Transverse colon (tissue), 4 donors: ENCODE results near the genes SLC25A28 and CUTC.

DNA sequence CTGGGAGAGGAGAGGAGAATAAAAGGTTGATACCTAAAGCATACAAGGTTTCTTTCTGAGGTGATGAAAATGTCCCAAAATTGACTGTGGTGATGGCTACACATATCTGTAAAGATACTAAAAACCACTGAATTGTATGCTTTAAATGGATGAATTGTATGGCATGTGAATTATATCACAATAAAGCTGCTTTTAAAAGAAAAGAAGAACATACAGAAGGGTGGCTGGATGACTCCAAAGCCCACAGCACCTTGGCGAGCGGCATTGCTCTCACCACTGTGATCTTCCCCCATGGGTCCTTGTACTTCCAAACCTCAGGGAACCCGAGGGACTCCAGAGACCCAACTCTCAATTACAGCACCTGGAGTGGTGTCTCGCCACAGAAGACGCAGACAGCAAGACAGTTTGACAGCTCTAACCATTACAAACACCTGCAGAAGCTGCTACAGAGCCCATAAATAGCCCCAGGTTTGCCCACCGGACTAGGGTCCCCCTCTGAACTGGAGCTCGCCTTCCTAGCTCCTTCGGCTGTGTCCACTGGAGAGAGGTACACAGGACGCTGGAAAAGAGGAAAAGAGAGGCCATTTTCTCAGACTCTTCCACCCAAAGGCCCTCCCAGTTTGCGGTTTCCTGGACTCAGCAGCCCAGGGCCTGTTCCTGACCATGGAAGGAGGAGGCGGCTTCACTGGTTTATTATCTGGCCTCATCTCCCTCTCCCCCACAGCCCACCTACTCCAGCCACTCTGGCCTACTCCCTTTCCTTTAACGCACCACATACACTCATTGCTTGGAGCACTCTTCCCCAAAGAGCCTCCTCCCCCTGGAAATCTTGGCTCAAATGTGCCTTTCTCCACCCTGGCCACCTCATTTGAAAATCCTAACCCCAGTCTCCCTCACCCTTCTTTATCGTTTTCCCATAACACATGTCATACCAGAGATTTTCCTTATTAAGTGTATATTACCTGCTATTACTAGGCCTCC is 1.9 kb downstream of the PIK3AP1 start:
- PRO-cap: no peak
- RAMPAGE, long total RNA, 4 experiments: no peak in any of the 4 experiments

DNA sequence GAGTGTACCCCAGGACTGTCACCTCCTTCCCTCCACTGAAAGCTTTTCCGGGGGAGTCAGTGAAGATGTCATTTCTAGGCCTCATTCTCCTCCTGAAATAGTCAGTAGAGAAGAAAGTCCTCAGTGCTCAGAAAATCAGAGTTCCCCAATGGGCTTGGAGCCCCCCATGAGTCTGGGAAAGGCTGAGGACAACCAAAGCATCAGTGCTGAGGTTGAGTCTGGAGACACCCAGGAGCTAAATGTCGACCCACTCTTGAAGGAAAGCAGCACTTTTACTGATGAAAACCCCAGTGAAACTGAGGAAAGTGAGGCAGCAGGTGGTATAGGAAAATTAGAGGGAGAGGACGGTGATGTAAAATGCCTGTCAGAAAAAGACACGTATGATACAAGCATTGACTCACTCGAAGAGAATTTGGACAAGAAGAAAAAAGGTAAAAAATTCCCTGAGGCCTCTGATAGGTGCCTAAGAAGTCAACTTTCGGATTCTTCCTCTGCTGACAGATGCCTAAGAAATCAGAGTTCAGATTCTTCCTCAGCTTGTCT is 150.4 kb downstream of the LCOR start:
- PRO-cap: no peak
- RAMPAGE, long total RNA, 4 experiments: start-site peak on the plus strand in 1 of 4 experiments, centred at position 170 of the sequence, 15 reads per replicate

DNA sequence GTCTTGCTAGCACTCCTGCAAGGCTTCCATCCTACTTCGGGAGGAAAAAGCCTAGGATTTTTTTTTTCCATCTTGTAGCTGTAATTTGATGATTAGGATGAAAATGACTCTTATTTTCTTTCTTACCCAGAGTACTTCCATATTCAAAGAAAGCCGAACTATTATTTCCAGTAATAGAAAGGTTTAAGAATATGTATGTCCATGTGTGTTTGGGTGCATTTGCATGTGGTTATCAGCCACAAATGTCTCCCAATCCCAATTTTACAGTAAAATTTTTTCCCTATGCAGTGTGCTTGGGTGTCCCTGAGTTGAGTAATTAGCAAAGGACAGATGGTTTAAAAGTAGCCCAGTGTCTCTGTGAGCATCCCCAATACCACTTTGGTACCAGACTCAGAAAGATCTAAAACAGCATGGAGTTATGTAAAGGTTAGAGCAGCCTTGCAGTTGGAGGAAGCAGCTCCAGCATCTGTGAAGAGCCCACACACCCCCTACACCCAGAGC is 153.9 kb downstream of the LCOR start:
- PRO-cap: no peak
- RAMPAGE, long total RNA, 4 experiments: no peak in any of the 4 experiments

- PRO-cap: no peak
- RAMPAGE, long total RNA, 4 experiments: no peak in any of the 4 experiments
Observed at GRCh38 chr10:97020666-97021437, 164.9 kb downstream of the SLIT1 start.

DNA sequence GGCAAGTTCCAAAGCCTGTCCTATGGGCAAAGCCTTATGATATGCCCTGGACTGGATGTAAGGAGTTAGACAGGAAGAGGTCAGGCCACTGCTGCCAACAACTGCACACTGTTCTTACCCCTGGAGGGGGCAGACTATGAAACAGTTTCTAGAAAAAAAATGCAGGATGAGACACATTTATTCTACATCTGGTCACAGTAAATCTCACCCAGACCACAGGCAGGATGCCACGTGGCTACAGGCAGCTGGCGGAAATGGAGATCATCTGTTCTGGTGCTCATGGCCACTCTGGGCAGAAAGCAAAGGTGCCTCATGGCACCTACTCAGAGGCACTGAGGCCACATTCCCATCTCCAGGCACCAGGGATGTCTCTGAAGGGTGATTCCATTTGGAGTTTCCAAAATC is 22.0 kb upstream of the FRAT2 start:
- PRO-cap: no peak
- RAMPAGE, long total RNA, 4 experiments: no peak in any of the 4 experiments

GRCh38 chr10:97418050-97418544 is 7.9 kb upstream of the PGAM1 start:
- PRO-cap: no peak
- RAMPAGE, long total RNA, 4 experiments: no peak in any of the 4 experiments

- PRO-cap: no peak
- RAMPAGE, long total RNA, 4 experiments: no peak in any of the 4 experiments
Observed at GRCh38 chr10:97542947-97543499, 29.6 kb upstream of the ANKRD2 start.

GRCh38 chr10:97633892-97634247 is 570 bp upstream of the MORN4 start:
- PRO-cap: no peak
- RAMPAGE, long total RNA, 4 experiments: no peak in any of the 4 experiments

GRCh38 chr10:97641222-97641973 is 927 bp downstream of the PI4K2A start:
- PRO-cap: bidirectional peak, plus-strand start at chr10:97641413, minus-strand start at chr10:97641133
- RAMPAGE, long total RNA, 4 experiments: no peak in any of the 4 experiments

DNA sequence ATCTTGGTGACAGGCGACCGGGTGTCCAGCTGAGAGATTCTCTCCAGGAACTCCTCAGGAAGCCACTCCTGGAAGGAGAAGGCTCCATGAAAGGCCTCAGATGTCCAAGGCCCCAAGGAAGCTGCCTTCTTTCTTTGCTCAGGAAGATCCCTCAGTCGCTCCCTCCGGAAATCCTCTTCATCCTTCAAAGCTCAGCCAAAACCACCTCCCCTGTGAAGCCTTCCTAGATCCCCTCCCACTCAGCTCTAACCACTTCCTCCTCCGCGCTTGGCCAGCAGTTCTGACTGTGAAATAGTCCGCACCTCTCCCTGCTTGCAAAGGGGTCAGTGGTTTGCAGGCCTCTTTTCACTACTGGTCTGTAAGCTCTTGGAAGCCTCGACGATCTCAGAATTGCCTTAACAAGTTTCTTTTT is 24.0 kb downstream of the PYROXD2 start:
- PRO-cap: no peak
- RAMPAGE, long total RNA, 4 experiments: no peak in any of the 4 experiments

GRCh38 chr10:99612903-99613834 is 7.1 kb downstream of the SLC25A28 start:
- PRO-cap: no peak
- RAMPAGE, long total RNA, 4 experiments: start-site peak on the minus strand in 2 of 4 experiments, at chr10:99613184-99613885 at its widest, 8 to 20 reads per replicate

DNA sequence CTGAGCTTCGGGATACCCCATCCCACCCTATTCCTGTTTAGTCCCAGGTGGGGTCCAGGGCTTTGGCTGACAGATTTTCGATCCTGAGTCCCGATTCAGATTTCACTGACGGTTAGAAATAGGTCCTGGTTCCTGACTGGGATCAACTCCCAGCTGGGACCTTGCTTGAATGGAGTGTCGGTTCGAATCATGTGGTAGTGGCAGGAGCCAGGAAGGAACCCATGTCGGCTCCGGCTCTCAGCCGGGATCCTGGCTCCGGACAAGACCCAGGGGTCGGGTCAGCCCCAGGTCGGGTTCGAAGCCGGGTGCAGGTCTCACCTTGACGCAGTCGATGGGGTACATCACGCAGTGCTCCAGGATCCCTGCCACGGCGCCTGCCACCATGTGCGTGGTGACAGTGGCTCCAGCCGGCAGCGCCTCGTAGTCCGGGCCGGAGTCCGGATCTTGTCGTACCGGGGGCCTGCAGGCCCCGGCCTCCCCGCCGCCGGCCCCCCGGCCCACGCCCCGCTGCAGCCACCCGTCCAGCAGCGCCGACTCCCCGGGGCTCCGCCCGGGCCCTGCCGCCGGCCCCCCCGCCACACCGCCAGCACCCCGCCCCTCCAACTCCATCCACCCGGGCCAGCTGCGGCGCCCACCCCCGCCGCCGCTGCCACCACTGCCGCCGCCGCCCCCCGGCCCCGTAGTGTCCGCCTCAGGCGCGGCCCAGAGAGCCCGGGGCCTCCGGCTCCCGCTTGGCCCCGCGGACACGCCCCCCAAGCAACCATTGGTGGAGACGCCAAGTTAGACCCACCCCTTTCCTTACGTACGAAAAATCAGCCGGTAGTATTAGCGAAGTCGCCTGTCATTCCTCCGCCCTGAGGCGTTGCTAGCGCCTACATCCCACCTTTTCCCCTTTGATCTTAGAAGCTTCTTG is at the start of gene SLC25A28:
TSS of gene SLC25A28 (minus strand) at position 713 of the 913 bp plus-strand sequence.
- PRO-cap: bidirectional peak, plus-strand start outside the sequence, minus-strand start at position 681 of the sequence
- RAMPAGE, long total RNA, 4 experiments: no peak in any of the 4 experiments

GRCh38 chr10:99656503-99657069 is 2.7 kb upstream of the ENTPD7 start:
- PRO-cap: no peak
- RAMPAGE, long total RNA, 4 experiments: no peak in any of the 4 experiments

DNA sequence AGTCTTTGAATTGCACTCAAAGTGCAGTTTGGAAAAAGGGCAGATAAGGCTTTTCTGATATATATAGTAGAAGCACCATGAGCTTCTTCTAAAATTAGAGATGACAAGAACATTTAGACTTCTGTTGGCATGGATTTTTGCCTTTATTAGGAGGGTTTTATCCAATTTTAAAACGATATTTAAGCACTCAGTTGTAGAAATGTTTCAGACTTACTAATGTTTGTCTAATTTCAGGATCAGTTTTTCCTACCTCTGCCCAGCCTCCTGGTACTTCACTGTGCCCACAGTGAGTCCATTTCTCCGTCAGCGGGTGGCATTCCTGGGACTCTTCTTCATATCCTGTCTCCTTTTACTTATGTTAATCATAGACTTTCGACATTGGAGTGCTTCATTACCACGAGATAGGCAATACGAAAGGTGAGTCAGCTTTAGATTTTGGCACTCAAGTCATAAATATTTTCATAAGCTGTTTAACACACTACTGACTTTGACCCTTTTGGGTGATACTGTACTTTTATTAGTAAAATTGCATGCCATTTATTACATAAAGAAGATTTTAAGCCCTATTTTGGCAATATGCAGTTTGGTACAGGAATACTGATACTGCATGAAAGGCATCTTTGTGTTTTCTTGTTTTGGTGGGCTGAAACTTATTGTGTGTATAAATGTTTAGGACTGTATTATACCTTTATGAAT is 2.1 kb downstream of the ENTPD7 start:
- PRO-cap: no peak
- RAMPAGE, long total RNA, 4 experiments: no peak in any of the 4 experiments

DNA sequence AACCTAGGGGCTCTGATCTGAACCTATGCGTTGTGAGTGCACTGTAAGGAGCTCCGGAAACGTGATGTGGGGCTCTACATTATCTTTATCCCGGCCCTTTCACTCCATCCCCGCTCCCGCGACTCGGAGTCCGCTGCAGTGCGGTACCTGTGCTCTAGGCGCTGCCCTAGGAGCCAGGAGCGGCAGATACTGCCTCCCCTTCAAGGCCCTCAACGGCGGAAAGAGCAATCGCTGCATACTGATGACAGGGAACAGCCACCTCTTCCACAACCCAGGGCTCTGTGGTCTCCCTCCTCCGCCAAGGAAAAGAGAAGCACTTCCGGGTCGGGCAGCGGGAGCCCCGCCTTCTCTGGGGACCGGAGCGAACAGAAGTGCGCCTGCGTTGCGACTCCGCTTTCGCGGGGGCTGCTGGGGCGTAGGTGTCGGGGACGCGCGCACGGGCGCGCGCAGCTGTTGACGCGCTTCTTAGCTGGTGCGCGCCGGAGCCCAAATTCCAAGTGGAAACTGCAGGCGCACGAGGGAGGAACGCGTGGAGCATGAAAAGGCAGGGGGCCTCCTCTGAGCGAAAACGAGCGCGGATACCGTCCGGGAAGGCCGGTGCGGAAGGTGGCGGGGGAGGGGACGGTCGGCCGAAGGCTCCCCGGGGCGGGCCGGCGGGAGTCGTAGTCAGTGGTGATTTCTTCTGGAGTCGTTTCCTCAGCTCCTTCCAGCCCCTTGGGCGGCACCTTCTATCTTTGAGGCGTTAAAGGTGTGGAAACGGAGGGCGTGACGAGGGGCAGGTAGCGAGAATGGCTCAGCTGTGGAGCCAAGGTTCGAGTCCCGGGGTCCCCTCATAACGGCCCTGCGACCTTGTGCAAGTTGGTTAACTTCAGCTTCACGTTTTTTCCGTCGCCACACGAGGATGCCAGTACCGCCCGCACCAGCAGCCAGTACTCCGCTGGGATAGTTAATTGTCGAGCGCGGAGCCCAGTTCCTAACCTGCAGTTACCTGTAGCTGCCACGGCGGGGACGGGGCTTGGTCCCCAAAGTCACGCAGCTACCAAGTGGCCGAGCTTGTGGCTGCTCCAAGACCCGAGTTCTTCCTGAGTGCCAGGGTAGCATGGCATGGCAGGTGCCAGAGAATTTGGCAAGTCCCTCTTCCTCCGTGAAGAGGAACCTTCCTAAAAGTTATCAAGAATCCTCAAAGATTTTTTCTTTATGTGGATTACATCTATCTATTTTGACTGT is at the start of gene CUTC:
TSS of gene CUTC (plus strand) at position 422 of the 1,227 bp plus-strand sequence.
- PRO-cap: bidirectional peak, plus-strand start at position 496 of the sequence, minus-strand start at position 281 of the sequence; bidirectional peak, plus-strand start at position 891 of the sequence, minus-strand start at position 936 of the sequence; unidirectional peak, minus-strand start at position 1,084 of the sequence
- RAMPAGE, long total RNA, 4 experiments: start-site peak on the plus strand in 4 of 4 experiments, centred at positions 444 to 467 of the sequence, 160 to 1,522 reads per replicate; start-site peak on the minus strand in 4 of 4 experiments, centred at positions 272 to 313 of the sequence, 29 to 84 reads per replicate

- PRO-cap: no peak
- RAMPAGE, long total RNA, 4 experiments: no peak in any of the 4 experiments
Observed at GRCh38 chr10:99777915-99778299, 4.5 kb upstream of the ABCC2 start.

DNA sequence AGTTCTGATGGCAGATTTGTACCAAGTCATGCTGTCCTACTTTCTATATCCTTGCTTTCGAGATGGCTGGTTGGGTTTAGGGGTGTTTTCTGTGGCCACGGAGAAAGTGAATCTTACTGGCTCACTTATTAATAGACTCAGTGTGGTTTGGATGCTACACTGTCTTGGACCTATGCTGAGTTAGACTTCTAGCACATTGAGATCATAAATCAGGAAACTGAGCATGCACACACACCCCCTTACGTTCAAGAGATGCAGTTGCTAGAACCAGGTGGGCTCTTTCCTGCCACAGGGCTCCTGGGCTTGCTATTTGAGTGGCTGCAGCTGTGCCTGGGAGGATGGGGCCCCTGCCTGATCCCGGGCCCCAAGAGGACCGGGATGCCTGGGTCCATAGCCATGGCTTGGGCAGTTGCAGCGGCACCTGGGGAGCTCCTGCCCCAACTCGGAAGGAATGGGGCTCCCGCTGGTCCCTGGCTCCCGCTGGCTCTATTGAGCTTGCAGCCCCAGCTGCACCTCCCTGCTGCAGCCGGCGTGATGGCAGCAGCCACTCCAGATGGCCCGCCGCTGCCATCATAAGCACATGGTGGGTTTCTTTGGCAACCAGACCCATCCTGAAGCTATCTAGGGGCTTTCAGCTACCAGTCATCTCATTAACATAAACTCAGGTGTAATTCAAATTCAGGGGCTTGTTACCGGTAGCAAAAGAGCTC is 11.0 kb upstream of the DNMBP start:
- PRO-cap: no peak
- RAMPAGE, long total RNA, 4 experiments: no peak in any of the 4 experiments

GRCh38 chr10:100065074-100065602 is 16.5 kb downstream of the CPN1 start:
- PRO-cap: no peak
- RAMPAGE, long total RNA, 4 experiments: no peak in any of the 4 experiments

GRCh38 chr10:100183395-100184287 is 2.2 kb downstream of the ERLIN1 start:
- PRO-cap: bidirectional peak, plus-strand start at chr10:100183750, minus-strand start at chr10:100183620
- RAMPAGE, long total RNA, 4 experiments: no peak in any of the 4 experiments

DNA sequence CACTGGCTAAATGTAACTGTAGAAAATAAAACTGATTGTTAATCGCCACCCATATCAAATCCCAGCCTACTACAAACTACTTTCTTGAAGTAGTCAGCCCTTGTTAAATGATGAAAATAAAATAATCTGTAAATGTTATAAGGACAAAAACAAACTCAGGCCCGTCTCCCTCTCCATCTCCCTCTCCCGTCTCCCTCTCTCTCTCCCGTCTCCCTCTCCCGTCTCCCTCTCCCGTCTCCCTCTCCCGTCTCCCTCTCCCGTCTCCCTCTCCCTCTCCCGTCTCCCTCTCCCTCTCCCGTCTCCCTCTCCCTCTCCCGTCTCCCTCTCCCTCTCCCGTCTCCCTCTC is 8.7 kb upstream of the CWF19L1 start:
- PRO-cap: no peak
- RAMPAGE, long total RNA, 4 experiments: no peak in any of the 4 experiments